Umbilical cord (tissue), 2 donors: ENCODE results near the genes FBXW12, UQCRC1 and CELSR3.

DNA sequence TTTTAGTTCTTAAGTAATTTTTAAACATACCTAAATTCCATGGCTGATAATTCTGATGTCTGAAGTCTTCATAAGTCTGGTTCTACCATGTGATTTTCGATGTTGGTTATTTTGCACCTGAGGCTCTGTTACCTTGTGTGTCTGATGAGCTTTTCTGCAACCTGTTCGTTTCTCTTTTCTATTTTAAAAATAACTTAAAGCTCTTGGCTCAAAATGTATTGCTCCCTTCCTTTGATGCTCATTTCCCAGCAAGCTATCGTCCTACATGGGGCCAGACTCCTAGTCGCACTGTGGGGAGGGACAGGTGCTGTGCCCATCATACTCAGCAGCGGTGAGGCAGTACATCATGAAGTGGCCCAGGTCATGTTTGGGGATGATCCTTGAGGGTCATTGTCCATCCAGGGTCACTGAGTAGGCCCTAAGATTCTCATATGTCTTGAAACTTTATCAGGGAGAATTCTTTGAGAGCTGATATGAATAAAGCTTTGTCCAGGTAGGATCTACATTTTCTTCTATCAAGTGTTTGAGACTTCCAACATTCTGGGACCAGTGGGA is 41.1 kb downstream of the PTH1R start:
- RAMPAGE, long total RNA, result no peak

DNA sequence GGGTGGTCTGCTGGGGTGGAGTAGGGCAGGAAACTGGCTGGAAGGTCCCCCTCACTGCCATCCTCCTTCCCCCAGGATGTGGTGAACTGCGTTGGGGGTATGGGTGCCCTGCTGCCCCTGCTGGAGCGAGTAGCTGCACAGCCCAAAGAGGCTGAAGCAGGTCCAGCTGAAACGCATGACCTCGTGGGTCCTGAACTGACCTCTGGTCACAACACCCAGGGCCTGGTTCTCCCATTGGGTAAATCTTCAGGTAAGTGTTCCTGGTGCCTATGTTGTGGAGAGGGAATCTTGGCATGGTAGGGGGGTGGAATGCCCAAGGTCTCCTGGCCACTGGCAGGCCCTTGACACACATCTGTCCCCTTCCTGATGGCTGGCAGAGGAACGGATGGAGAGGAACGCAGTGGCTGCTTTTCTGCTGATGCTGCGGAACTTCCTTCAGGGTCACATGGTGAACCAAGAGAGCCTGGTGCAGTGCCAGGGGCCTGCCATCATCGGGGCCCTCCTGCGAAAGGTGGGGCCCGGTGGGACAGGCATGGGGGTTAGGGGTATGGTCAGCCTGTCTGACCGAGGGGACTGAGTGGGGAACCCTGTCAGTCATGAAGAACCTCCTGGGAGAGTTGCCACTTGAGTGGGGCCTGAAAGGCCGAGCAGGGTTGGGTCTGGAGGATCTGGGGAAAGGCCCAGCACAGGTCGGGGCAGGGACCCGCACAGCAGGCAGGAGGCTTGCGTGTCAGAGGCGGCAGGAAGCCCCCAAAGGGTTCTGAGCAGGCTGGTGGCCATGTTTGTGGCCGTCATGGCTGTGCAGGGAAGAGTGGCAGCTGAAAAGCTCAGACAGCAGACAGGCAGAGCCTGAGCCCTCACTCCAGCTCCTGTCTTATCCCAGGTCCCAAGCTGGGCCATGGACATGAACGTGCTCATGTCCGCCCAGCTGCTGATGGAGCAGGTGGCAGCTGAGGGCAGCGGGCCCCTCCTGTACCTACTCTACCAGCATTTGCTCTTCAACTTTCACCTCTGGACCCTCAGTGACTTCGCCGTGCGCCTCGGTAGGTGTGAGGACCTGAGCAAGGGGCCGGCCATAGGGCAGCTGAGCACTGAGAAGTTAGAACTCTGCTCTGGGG is 18.1 kb downstream of the NBEAL2 start:
- RAMPAGE, long total RNA, result no peak

DNA sequence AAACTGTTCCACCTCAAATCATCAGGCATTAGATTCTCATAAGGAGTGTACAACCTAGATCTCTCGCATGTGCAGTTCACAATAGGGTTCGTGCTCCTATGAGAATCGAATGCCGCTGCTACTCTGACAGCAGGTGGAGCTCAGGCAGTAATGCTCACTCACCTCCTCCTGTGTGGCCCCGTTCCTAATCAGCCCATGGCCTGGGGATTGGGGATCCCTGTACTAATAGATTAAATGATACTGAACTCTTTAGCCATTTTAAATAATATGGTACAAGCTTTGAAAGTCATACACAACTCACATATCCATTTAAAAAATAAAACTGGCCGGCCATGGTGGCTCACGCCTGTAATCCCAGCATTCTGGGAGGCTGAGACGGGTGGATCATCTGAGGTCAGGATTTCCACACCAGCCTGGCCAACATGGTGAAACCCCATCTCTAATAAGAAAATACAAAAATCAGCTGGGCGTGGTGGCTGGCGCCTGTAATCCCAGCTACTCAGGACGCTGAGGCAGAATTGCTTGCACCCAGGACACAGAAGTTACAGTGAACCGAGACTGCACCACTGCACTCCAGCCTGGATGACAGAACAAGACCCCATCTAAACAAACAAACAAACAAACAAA is 76.4 kb downstream of the SETD2 start:
- RAMPAGE, long total RNA, result no peak

DNA sequence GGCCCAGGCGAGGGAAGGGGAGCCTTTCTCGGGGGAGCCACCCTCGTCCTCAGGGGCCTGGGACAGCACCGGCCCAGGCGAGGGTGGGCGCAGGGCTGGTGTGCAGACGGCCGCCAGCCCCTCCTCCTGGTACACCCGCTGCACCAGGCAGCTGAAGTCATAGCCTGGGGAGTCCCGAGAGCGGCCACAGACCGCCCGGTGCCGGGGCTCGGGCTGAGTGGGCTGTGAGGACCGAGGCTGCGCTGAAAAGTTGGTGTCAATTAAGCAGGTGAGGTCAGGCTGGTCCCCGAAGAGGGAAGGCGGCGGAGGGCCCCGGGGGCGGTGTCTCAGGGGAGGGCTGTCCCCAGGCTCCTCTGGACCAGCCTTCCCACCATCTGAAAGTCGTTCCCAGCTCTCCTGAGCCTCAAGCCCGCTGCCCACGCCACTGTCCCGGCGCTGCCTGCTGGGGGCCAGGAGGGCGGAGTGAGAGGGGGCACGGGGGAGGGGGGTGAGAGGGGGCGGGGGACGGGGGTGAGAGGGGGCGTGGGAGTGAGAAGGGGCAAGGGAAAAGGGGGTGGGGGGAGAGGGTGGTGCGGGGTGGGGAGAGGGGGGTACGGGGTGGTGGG is 36.7 kb downstream of the PTPN23 start:
- RAMPAGE, long total RNA, result no peak

- RAMPAGE, long total RNA, result no peak
These were observed 22.8 kb upstream of the ELP6 start for GRCh38 chr3:47536010-47536951.

GRCh38 chr3:47578040-47578516 is 587 bp downstream of the CSPG5 start:
- RAMPAGE, long total RNA, result no peak

DNA sequence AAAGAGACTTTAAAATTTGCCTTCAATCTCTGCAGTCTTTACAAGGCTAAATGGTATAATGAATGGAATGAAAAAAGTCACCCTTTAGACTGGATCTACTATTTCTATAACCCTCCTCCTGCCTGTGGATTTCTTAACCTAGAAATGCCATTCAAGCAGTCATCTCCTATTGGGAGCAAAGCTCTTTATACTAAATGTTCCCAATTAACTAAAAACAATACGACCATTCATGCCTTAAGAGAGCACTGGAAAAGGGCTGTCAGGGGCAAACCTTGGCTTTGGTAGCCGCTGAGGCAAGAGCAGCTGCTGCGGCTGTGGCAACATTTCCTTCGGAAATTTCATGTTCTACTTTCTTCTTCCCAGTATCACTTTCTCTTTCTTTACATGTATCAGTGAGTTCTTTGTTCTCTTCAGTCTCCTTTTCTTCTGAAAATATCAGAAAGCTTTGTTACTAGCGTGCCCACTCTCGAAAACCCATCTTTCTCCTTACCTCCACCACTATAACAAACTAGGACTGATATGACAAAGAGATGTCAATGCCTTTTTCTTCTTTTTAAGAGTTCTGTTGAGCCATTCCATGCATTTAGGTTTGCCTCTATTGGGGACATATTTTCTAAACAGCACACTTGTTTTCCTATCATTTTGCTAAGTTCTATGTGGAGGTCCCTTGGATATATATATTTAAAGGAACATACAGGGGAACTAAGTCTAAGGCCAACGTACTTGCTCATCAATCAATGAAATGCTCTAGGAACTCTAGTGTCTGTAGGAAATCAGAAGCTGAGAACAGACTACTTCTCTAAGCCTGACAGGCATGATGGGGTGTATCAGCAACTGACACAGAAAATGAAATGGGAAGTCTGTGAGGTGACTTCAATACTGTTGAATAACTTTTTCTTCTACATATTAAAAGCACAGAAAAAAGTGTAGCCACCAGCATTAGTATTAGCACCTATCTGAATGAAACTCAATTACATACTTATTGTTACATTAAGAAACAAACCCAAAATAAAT is 56.6 kb upstream of the CSPG5 start:
- RAMPAGE, long total RNA, result no peak

DNA sequence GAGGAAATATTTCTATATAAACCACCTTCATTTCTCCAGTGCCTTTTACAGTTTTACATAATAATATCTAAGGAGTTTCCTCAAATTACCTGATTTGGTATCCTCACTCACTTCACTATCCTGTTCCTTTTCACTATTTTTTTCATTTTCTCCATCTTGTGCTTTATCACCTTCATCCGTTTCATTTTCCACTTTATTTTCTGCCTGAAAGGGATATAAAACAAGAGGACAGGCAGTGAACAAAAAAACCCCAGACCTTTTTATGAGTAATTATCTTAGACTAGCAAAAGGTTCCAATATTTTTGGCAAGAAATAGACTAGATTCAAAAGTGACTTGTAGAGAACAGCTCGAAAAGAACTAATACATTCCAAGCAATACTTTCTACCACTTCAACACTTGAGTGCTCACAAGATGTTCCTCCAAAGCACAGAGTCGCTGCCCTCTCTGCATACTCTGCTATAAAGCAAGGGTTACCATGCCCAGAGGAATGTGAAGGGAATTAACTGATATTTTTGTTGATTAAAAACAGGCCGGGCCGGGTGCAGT is 57.3 kb upstream of the CSPG5 start:
- RAMPAGE, long total RNA, result no peak

- RAMPAGE, long total RNA, result no peak
These were observed 66.3 kb downstream of the SMARCC1 start for GRCh38 chr3:47715154-47715942.

DNA sequence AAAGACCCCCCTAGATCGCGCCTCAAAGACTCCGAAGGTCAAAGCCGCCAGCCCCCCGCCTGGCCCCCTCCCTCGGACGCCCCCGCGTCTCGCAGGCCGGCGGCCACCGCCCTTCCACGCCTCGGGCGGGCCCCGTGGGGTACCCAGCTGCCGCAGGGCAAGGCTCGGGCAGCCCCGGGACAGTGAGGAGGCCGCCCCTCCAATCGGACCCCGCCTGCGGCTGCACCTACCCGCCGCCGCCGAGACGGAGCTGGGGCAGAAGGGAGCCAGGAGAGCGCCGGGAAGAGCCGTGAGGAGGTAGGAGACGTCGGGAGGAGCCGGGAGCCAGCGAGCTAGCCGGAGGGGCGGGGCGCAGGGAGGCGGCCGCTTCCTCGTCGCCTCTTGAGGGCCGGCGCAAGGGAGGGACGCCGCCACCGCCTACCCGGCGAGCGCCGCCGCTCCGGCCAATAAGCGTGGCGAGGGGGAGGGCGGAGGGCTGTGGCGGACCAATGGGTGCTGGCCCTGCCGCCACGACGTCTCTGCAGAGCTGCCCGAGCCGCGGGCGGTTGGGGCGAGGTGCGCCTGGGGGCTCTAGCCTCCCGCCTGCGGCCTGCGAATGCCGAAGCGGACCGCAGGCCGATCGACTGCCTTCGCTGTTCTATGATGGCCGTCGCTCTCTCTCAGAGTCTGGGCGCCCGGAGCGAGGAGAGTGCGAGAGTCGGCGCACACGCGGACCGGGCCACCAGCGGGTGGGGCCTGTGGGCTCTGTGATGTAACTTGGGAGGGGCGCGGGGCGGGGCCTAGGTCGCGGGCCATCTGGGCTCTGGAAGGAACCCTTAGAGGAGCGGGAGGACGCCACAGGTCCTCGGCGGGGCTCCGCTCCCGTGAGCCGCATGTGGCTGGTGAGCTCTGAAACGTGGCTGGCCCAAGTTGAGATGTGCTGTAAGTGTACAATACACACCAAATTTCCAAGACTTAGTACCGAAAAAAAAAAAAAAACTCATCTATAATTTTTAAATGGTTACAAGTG is 72.6 kb upstream of the MAP4 start:
- RAMPAGE, long total RNA, result start-site peak on the minus strand centred at position 306 of the sequence, 87 bp wide, 299 and 142 reads in 2 replicates

- RAMPAGE, long total RNA, result no peak
These were observed 37.3 kb downstream of the CDC25A start for GRCh38 chr3:48150948-48151293.

DNA sequence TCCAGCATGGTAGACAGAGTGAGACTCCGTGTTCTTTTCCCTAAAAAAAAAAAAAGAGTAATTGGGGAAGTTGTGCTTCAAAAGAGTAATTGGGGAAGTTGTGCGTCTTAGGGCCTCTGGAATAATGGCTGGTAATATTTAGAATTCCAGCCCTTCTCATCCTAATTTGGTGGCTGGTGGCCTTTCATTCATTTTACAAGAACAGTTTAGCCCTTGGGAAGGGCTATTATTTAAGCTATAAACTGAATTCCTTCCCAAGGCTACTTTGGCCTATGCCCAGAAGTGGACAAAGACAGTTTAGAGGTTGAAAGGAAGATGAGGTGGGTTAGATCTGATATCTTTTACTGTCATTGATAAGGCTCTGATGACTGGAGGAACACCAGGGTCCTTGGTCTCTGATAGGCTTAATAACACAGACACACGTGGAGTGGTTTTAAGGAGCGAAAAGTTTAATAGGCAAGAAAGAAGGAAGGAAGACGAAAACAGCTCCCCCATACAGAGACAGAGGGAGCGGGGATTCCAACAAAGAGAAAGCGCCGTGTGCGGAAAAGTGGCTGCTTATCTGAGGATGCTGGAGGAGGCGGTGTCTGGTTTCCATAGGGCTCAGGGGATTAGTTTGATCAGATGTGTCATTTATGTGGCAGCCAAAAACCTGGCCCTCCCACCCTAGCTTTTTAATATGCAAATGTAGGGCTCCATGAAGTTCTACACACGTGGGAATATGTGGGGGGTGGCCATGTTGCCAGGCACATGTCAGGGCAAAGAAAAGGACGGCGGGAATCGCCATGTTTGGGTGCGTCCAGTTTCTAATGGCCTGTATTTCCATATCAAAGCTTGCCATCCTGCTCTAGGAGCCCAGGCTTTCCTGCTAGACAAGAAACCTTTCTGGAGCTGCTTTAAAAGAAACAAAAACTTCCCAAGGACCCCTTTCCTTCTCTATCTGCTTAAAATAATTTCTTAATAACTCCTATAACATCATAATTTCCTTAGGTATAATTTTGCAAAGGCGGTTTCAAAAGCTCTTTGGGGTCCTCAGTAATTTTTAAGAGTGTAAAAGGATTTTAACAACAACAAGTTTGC is 958 bp upstream of the ZNF589 start:
- RAMPAGE, long total RNA, result no peak

GRCh38 chr3:48371870-48372337 is at the start of gene FBXW12:
TSS of gene FBXW12 (plus strand) at chr3:48372219.
- RAMPAGE, long total RNA, result no peak

- RAMPAGE, long total RNA, result no peak
These were observed 11.9 kb downstream of the PLXNB1 start for GRCh38 chr3:48417655-48418784.

DNA sequence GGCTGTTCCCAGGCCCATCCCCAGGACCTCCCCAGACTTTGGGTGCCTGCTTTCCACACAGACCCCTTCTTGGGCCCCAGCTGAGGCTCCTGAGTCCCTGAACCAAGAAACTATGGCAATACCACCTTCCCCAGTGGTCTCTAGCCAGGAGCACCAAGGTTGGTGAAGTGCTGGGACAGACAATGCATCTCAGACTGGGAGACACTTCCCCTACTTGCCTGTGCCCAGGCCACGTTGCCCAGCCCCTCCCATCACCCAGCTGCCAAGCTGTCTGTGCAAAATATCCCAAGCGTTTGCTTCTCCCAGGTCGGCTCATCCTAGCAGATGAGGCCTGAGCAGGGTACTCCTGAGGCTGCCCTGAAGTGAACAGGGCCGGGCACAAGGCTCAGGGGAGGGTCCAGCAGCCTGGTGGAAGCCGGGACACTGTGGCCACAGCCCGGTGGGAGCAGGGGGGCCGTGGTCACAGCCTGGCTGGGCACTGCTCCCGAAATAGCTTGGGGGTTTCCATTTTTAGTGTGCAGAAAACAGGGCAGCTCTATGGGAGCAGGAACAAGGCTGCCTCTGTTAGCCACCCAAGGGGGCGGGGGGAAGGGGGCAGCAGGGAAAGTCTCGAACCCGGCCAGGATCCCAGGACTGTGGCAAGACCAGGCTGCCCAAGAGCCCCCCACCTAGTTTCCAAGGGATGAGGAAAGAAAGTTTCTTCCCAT is 3.5 kb downstream of the PLXNB1 start:
- RAMPAGE, long total RNA, result no peak

DNA sequence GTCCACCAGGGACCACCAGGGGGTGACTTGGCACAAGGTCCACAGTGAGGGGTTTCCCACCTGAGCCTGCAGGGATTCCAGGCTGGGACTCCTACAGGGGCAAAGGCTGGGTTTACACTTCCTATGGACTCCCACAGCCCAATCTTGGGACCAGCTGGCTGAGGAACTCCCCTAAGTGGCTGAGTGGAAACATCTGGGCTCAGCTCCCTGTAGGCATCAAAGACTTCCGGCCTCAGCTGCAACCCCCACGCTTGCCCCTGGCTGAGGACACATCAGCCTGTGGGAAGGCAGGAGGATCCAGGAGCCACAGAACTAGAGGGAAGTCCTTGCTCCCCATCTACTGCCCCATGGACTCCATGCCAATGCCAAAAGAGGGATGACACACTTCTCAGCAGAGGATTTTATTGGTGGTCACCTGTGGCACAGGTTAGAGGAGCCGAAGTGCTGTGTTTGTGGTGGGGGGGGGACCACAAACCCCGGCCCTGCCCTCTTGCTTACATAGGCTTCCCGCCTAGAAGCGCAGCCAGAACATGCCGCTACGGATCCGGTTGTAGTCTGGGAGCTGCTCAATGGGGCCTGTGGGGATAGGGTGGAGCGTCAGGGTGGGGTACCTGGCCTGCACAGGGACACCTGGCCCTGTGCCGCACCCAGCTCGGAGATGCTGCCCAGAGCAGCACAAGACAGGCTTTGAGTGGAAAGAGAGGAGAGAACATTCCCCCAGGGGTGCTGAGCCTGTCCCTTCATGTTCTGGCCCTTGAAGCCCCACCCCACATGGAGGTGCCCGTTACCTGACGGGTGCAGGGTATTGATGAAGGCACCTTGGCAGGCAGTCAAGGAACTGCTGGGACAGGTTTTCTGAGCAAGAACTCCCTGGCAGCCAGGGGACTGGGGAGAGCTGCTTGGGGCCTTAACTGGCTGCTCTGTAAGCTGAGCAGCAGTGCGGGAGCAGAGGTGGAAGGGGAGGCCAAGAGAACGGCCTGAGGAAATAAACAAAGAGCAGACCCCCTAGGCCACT is 3.8 kb upstream of the COL7A1 start:
- RAMPAGE, long total RNA, result no peak

DNA sequence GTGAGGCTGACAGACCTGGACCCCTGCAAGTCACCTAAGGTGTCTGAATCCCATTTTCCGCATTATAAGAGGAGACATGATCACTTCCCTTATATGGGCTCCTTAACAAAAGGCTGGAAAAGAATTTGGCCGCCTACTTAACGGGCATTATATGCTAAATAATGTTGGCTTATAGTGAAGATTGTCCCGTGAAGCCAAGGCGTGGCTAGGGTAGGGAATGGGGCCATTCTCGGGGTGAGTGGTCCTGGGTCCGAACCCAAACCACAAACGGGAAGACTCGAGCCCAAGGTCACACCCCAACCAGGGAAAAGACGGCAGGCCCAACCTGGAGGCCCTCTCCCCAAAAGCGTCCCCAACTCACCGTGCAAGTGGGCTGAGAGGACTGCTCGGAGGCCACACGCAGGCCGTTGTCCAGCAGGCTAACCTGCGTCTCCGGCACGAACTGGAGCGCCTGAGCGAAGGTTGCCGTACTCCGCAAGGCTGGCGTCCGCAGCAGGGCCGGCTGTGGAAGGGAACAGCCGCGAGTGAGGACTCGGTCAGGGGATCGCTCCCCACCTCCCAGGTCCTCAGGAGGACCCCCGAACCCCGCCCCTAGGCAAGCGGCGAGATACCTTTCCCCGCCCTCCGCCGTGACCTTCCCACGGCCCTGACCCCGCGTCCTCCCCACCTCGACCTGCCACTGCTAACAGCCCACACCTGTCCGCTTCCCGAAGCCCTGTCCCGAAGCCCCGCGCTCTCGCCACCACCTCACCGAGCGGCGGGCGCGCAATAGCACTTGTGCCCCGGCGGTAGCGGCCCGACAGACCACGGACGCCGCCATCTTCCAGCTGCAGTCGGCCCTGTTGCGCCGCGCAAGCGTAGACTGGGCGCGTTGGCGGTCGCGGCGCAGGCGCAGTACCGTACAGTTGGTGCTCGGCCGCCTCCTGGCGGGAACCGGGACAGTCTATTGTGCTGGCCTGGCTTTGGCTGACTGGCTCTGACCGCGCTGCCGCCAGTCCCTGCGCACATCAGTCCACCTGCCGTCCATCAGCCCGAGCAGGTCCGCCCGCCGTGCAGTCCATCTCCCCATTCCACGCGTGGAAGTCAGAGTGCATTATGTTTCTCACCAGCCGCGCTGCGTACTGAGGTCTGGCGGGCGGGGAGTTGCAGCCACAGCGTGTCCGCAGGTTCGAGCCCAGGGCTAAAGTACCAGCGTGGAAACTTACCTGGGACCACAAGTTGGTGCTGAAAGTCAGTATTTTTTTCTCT is at the start of gene UQCRC1:
UQCRC1 (minus strand) TSS at position 846 of the 1,248 bp plus-strand sequence.
- RAMPAGE, long total RNA, result start-site peak on the minus strand centred at position 833 of the sequence, 5 bp wide, 247 and 260 reads in 2 replicates

DNA sequence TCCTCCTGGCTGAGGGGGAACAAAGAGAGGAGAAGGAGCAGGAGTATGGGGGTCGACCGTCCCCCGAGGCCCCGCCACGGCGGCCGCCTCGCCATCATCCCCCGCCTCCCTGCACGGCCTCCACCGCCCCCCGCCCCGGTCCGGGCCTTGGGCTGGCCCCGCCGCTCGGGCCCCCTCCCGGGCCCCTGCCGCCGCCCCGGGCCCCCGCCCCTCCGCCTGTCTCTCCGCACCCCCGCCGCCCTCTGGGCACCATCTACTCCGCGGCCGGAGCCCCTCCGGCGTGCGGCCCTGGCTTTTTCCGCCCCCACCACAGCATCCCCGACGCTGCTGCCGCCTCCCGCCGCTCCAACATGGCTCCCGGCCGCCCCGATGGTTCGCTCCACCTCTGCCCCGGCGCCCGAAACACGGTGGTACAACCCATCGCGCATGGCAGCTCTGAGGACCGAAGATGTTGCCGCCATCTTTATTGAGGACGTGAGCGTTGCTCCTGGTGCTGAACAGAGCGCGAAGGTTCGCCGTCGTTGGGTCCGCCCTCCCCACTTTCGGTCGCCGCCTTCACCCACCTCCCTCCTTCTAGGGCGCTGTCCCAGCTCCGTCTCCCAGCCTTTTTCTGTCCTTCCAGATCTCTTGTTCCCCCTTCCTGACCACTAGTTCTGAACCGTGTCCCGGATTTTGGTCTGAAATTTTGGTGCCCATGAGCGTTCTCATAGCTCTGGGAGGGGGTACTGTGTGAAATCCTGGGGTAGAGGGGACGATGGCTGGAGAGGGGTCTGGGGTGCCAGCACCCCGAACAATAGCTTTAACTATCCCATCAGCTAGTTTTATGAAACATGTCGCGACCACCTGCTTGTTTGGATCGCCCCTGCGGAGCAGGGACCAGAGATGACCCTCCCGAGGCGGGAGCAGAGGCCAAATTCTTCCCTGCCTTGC is at the start of gene CELSR3:
CELSR3 (minus strand) TSS at position 350 of the 930 bp plus-strand sequence.
- RAMPAGE, long total RNA, result no peak

GRCh38 chr3:48726323-48726615 is 9.2 kb upstream of the IP6K2 start:
- RAMPAGE, long total RNA, result no peak

DNA sequence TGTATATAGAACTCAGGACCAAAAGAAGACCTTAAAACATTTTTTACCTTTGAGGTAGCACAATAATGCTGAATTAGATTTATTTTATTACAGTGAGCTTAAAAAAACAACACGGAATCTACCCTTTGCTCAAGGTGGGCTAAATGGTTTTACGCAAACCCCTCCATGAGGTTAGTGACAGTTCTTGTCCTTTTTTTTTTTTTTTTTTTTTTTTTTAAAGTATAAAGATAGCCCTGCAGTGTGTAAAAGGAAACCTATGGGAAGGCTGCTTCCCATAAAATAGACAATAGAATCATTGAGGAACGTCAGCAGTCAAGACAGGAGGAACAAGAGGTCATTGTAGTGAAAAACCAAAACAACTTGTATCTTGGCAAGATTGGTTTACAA is 29.8 kb upstream of the IP6K2 start:
- RAMPAGE, long total RNA, result no peak